Calu3 (cell line): ENCODE measurements around the gene SAR1B.

GRCh38 chr5:133049112-133049439 lies 2.7 kb upstream of the HSPA4 start:
- PRO-cap = no peak

- PRO-cap = no peak
Measured at GRCh38 chr5:133096899-133097347, 45.1 kb downstream of the HSPA4 start.

DNA sequence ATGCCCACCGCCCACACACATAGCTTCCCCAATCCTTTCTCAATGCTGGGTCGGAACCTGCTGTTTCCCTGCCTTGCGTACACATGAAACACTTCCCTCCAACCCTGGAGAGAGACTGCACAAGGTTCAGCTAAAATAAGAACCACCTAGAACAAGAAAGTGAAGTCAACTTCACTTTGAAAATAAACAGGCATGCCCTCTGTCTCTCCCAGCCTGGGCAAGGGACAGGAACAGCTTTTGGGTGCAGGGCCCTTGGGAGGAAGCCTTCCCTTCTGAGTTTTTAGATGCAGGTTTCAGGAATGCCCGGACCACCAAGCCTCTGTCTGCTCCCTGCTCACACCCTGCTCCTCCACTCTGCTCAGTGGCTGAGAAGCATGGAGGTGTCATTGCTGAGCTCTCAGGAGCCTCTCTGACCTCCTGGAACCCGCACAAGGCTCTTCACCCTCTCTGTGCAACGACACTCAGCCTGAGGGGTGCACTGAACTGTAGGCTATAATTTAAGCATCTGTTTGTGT lies 149.3 kb downstream of the C5orf15 start:
- PRO-cap = no peak

GRCh38 chr5:133821157-133821749 lies 147.2 kb downstream of the C5orf15 start:
- PRO-cap = no peak

GRCh38 chr5:134007682-134008313 lies 3.0 kb upstream of the VDAC1 start:
- PRO-cap = no peak

DNA sequence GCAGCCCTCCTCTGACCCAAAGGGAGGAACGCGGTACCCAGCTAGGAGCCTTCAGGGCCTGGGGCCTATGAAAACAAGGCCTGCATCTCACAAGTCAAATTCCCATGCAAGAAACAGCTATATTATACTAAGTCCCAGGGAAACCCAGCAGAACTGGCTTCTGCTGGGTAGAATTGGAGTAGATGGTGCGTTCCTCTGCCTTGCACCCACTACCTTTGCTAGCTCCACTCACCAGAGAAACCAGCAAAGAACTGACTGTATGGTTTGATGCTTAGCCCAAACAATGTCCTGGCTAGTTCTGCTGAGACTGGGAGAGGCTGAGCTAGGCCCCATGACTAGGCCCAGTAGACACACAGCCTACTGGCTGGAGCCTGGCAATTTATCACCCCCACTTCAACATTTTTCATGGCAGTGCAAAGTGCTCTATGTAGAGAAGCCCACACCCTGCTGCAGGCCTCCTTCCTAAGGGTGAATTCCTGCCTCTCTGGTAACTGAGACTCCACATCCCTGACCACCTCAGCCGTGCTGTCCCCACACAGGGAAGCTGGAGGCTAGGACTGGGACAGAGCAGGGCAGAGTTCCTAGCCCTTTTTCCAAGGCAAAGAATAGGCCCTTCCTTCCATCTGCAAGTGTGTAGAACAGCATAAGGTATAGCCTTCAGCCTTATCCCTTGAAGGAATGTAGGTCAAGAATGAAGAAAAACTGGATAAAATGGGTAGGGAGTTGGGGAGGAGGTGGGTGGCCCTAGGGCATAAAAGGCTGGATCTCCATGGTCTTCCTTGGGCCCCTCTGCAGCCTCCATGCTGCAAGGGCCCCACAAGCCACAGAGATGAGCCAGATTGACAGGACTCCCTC lies 29.4 kb downstream of the TCF7 start:
- PRO-cap = no peak

GRCh38 chr5:134149667-134150619 lies 26.8 kb downstream of the SKP1 start:
- PRO-cap = no peak

DNA sequence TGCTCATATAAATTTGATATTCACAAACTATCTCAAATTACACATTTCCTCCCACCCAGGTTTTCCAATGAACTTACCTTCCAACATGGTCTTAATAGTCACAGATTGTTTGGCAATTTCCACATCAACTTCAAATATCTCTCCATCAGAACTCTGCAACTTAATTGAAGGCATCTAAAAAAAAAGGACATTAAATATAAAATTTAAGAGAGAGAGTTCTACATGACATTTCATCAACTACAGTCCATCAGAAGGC lies 3.0 kb downstream of the SKP1 start:
- PRO-cap = no peak

DNA sequence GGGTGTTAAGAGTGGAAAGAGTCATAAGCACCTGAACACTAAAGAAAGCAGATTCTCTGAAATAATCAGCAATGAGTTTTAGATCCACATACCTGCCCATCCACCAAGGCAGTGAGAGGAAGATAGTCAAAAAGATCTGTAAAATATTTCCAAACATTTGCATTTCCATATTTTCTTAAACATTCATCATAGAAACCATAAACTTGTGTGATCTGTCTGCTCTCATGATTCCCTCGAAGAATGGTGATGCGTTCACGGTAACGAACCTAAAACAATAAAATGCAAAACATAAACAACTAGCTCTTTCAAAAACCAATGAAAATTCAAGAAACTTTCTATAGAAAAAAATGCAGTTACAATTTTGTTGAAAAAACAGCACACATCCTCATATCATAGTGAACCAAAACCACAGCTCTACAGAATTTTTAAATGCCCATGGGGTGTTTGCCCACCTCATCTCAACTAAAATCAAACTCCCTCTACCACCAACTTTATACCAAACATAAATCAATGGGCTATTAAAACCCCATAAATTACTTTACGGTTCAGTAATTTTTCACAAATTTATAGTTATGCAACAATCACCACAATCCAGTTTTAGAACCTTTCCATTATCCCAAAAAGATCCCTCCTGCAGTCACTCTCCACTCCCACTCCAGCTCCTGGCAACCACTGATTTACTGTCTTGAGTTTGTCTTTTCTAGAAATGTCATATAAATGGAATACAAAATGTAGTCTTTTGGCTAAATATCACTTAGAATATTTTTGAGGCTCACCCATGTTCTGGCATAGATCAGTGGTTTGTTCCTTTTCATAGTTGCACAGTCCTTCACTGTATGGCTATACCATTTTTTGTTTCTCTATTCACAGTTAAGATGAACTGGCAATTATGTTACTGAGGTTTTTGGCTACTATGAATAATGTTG lies 23.9 kb downstream of the PPP2CA start:
- PRO-cap = no peak

- PRO-cap = bidirectional peak, plus-strand start at chr5:134416272, minus-strand start at chr5:134416019
Measured at GRCh38 chr5:134415738-134416335, 4.2 kb upstream of the CDKN2AIPNL start.

DNA sequence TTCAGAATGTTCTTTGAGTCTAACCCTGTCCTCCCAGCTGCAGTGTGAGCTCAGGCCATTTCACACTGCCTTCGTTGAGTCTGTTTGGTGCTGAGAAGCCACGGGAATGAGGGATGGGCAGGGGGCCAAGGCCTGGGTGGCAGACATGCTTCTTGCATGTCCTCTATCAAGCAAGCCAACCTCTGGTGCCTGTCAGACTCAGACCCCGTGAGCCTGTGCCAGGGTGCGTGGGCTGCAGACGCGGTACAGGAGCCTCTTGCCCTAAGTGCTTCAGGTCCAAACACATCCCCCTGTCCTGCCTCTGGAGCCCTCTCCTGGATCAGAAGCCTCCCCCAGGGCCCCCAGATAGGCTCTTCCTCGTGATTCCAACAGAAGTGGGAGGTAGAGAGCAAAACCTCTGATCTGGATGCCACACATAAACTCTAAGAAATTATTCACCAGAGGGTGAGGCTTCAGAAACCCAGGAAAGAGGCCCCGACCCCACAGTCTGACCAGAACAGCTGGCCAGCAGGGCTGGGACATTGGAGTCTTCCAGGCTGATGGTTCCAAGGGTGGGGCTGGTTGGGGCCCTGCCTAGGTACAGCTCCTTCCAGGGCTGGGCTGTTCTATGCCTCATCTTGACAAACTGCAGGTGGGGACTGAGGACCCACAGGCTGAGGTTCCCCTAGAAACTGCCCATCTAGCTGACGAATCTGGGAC lies 46.7 kb upstream of the CDKN2AIPNL start:
- PRO-cap = no peak

DNA sequence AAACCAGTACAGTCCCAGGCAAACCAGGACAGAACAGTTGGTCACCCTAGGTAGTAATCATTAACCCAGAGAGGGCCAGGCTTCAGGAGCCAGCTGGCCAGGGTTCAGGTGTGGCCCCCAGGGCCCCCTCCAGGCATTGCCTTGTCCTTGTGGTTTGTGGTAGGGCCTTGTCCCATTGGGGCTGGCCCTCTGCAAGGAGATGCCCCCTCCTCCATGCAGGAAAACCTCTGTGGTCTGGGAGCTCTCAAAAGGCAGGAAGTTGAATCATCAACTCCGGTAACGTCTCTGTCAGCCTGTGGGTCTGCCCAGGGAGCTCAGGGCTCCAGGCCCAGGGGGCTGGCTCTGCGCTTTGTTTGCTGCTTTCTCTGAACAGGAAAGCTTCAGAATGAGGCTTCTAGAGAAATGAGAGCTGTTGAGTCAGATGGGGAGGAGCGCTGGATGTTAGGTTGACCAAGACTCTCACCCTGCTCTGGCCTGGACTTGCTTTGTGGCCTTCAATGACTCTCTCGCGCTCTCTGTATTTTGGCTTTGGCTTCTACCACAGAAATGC lies 22.2 kb upstream of the JADE2 start:
- PRO-cap = bidirectional peak, plus-strand start at position 276 of the sequence, minus-strand start at position 287 of the sequence; bidirectional peak, plus-strand start at position 420 of the sequence, minus-strand start at position 387 of the sequence

DNA sequence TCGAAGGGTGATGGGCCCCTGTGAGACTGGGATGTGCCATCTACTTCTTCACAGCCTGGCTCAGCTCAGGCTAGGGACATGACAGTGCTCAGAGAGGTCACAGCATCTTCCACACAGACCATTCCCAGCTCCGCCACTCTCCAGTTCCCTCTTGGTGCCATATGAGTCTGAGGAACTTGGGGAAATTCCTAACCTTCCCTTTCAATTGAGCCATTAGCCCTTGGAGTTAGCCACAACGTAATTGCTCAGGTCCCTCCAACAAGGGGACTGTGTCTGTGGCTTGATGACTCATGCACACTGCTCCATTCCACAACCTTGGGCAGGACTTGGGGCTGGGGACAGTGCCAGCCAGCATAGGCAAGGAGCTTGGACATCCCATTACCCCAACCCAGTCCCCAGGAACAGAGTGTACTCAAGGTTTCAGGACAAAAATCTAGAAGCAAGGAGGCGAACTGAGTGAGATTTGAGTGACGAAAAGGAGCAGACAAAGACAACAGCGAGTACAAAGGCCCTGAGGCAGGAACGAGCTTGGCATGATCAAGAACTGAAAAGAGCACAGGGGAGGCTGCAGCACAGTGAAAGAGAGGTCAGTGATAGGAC lies 16.2 kb upstream of the JADE2 start:
- PRO-cap = bidirectional peak, plus-strand start at position 341 of the sequence, minus-strand start at position 169 of the sequence

DNA sequence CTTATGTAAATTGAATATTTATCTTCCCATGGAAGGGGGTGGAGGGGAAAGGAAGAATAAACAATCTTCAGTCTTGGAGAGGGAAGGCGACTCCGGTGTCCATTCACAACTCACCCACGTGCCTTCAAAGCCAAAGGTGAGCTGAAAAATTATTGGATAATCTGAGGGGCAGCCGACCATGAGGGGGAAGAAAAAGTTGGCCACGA lies 1.7 kb upstream of the JADE2 start:
- PRO-cap = no peak

- PRO-cap = no peak
Measured at GRCh38 chr5:134530602-134531221, 5.2 kb downstream of the JADE2 start.

- PRO-cap = no peak
Measured at GRCh38 chr5:134547635-134548685, 22.5 kb downstream of the JADE2 start.

GRCh38 chr5:134579773-134580403 lies 52.7 kb downstream of the SAR1B start:
- PRO-cap = no peak

DNA sequence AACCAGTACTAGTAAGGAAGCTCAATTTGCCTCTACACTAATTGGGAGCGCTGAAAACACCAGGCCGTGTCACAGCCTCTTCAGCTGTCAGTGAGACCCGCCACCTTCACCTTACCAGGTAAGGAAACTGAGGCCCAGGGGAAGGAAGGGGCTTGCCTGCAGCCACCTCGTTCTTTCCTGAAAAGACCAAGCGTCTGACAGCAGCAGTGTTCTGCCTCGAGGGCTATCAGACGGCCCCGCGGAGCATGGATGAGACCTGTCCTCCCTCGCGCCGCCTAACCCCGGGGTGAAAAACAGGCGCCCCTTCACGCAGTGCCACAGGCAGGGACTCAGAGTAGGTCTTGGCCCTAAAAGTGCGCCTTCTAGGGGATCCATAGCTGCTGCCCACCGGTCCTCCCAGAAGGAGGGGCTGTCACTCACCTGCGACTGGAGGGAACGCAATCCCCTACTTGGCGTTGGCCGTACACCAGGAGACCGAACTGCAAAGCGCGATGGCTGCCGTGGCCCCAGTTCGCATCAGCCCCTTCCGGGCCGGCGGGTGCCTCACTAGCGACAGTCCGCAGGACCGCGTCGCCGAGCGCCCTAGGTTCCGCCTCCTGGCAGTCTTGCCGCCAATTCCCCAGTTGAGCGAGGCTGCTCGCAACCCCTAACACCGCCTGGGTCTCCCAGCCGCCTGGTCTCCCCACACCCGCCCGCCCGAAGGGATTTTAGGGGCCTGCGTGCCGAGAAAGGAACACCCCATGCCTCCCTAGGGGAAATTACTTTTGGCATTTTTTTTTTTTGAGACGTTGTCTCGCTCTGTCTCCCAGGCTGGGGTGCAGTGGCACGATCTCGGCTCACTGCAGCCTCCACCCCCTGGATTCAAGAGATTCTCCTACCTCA lies at the start of gene SAR1B:
SAR1B (minus strand) TSS at position 521 of the 882 bp plus-strand sequence.
- PRO-cap = bidirectional peak, plus-strand start at position 622 of the sequence, minus-strand start at position 518 of the sequence

- PRO-cap = no peak
Measured at GRCh38 chr5:134674635-134675640, 26.4 kb downstream of the SEC24A start.

GRCh38 chr5:134912042-134912820 lies 7.3 kb downstream of the PCBD2 start:
- PRO-cap = no peak